Heart (tissue), 3 donors: ENCODE measurements around the gene NDUFC2.

DNA sequence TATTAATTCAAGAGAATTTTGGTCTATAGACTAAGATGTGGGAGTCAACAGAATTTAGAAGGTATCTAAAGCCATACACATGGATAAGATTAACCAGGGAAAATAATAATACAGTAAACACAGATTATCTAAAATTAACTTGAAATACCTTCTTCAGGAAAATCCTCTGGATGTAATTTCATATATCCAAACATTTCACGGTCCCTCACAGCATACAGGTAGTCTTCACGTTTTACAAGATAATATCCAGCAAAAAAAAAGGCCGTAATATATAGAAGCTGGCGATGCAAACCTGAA is 6.9 kb downstream of the NDUFC2 start:
- RAMPAGE, long total RNA, 2 experiments = no peak in any of the 2 experiments

DNA sequence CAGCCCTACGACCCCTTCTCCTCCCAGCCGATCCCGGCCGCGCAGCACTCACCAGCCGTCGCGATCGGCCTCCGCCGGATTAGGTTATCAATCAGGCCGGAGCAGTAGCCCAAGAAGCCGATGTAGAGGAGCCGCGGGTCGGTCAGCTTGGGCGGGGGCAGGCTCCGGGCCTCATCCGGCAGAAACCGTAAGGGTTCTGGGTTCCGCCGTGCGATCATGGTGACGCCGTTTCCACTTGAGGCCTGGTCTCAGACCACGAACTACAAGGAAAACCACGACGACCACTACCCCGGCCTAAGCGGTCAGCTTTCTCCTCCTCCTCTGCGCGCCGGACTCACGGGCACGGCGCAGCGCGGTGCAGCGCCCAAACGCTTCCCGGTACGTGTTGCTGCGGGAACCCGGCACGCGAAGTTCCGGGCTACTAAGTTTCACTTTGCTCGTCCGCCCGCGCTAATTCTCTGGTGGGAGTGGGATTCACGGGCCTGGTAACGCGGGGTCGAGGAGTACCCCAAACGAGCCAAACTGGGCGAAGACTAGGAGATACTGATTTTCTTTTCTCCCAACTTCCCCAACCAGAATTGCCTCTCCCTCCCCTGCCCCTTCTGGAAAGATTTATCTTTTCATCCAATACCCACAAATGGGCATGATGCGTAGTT is at the start of gene NDUFC2:
Gene NDUFC2 (minus strand): TSS at position 336 of the 656 bp plus-strand sequence.
- RAMPAGE, long total RNA, 2 experiments = start-site peak on the minus strand in 2 of 2 experiments, centred at positions 317 to 340 of the sequence, 773 to 14,539 reads per replicate

DNA sequence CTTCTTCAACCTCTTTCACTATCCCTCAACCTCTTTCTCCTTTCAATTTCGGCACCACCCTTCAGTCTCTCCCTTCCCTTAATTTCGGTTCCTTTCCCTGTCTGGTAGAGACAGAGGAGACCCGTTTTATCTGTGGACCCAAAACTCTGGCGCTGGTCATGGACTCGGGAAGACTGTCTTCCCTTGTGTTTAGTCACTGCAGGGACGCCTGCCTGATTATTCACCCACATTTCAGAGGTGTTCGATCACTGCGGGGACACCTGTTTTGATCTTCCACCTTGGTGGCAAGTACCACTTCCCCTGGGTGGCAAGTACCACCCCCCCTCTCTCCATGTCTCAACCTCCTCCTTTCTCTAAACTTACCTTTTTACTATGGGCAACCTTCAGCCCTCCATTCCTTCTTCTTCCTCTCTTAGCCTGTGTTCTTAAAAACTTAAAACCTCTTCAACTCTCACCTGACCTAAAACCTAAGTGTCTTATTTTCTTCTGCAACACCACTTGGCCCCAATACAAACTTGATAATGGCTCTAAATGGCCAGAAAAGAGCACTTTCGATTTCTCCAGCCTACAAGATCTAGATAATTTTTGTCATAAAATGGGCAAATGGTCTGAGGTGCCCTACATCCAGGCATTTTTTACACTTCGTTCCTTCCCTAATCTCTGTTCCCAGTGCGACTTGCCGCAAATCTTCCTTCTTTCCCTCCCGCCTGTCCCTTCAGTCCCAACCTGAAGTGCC is 2.0 kb upstream of the NDUFC2 start:
- RAMPAGE, long total RNA, 2 experiments = no peak in any of the 2 experiments

- RAMPAGE, long total RNA, 2 experiments = no peak in any of the 2 experiments
Measured at GRCh38 chr11:78283717-78284841, 95.4 kb downstream of the USP35 start.

- RAMPAGE, long total RNA, 2 experiments = no peak in any of the 2 experiments
Measured at GRCh38 chr11:78318142-78319337, 99.1 kb downstream of the GAB2 start.

GRCh38 chr11:78349928-78350978 is 67.4 kb downstream of the GAB2 start:
- RAMPAGE, long total RNA, 2 experiments = no peak in any of the 2 experiments

DNA sequence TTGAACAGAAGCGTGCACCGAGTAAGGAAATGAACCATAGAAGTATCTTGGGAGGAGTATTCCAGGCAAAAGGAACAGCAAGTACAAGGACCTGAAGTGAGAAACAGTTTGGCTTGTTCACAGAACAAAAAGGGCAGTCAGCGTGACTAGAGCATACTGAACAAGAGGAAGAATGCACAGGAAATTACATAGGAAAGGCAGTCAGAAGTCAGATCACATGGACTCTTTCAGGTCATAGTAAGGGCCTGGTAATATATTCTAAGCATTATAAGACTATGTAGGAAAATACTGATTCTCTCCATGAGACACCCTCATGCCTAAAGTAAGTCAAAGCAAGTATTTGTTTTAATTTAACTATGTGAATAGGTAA is 52.3 kb upstream of the GAB2 start:
- RAMPAGE, long total RNA, 2 experiments = no peak in any of the 2 experiments

DNA sequence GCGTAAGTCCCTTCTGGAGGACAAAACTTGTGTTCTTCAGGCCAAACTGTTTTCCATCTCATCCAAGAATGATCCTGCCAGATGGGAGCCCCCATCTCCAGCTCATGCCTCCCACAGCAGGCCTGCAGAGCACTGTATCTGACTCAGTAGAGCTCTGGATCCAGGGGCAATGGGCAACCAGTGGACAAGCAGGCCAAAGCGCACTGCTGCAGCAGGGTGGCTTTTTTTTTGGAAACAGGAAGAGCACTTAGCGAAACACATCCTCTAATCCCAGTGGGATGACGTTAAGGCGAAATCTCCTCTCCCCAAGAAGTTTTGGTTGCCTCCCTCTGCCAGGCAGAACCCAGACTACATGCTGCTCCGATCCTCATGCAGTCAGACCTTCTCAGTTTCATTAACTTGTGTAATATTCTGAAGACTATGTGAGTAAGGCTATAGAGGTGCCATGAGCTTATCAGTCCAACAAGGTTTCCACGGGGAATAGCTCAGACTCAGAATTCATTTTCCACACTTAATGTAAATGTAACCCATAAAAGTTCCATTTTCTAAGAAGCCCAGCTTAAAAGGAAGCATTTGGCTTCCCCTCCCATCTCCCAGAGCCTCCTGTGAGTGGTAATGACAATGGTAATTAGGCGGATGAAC is 81.3 kb upstream of the NARS2 start:
- RAMPAGE, long total RNA, 2 experiments = no peak in any of the 2 experiments

GRCh38 chr11:78833098-78833348 is 258.4 kb upstream of the NARS2 start:
- RAMPAGE, long total RNA, 2 experiments = no peak in any of the 2 experiments

DNA sequence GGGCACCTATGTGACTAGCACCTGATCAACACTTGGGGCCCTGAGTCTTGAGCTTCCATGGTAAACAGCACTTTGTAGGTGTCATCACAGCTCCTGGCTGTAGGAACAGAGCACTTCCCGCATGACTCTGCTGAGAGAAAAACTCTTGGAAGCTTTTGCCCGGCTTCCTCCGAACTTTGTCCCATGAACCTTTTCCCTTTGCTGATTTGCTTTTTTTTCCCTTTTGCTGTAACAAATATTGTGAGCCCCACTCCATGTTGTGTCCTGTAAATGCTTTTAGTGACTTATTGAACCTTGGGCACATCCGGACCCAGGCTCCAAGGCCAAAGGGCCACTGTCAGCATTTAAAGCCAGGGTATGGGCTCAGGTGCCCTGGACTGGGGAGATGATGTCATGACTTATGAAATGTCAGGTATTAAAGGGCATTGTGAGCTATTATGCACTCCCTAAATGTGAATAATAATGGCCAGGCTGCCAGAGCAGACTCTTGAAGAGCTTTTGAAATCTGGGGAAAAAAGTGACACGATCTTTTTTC is 391.0 kb downstream of the TENM4 start:
- RAMPAGE, long total RNA, 2 experiments = no peak in any of the 2 experiments

DNA sequence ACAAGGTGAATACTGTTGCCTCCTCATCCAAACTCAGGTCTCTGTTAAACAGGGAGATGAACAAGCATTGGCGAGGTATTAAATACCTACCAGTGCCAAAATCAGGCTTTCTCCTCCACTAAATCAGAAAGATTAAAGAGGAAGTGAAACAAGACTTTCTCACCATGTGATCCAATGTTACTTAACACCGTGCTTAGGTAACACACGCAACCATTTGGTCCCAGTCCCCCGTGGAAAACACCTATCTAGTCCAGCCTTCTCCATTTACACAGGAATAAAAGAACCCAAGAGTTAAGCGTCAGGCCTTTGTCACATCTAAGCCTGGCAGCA is 34.5 kb downstream of the TENM4 start:
- RAMPAGE, long total RNA, 2 experiments = no peak in any of the 2 experiments

- RAMPAGE, long total RNA, 2 experiments = no peak in any of the 2 experiments
Measured at GRCh38 chr11:79548383-79548666, 107.5 kb upstream of the TENM4 start.

GRCh38 chr11:82924059-82924447 is 22.5 kb downstream of the DDIAS start:
- RAMPAGE, long total RNA, 2 experiments = no peak in any of the 2 experiments

DNA sequence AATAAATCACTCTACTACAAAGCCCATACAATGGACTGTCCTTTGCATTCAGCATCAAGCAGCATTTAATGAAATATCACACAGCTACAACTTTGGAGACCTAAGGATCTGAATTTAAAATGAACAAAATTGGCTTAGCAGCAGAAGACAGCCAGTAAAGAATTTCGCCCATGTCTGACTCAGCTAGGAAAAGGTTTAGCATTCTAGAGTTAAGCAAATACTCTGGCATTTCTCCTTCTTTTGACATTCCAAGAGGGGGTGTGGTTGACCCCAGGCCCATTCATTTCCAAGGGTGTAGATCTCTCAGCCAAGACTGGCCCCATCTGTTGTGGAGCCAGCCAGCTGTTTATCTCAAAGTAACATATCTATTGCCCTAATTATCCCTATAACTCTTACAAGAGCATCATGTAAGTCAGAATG is 1.4 kb downstream of the RAB30 start:
- RAMPAGE, long total RNA, 2 experiments = no peak in any of the 2 experiments

DNA sequence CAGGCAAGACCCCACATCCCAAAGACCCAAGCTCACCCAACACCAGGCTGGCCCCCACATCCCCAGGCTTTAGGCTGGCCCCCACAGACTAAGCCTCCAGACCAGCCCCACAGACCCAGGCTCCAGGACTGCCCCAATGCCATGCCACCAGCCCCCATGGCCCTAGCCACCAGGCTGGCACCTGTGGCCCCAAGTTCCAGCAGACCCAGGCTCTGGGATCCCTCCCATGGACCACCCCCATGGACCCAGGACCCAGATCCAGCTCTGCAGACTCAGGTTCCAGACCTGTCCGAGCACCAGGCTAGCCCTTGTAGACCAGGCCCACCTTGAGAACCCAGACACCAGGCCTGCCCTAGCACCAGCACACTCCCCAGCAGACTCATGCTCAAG is 28.2 kb upstream of the PCF11 start:
- RAMPAGE, long total RNA, 2 experiments = no peak in any of the 2 experiments

- RAMPAGE, long total RNA, 2 experiments = no peak in any of the 2 experiments
Measured at GRCh38 chr11:83284865-83285150, 1.4 kb downstream of the CCDC90B start.

- RAMPAGE, long total RNA, 2 experiments = start-site peak on the minus strand in 2 of 2 experiments, at chr11:83285940-83286000 at its widest, 1,144 to 1,650 reads per replicate
Measured at GRCh38 chr11:83285151-83286234, 674 bp downstream of the CCDC90B start.

DNA sequence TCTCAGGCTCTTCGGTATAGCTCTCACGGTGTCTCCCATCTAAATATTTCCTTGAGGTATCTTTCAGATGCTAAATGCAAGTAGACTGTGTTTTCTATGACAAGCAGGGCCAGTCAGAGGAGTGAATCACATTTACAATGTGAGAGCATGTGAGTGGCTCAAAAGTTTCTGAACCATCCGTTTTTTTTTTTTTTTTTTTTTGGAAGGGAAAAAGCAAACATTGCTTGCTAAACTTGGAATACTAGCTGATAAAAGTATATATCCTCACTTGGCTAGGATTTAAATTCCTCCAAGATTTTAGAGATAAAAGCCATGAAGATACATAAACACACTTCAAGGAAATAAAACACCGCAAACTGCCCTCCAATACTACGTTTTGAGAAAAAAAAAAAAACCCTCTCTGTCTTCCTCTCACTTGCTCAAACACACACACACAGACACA is 224.5 kb upstream of the CCDC90B start:
- RAMPAGE, long total RNA, 2 experiments = no peak in any of the 2 experiments

DNA sequence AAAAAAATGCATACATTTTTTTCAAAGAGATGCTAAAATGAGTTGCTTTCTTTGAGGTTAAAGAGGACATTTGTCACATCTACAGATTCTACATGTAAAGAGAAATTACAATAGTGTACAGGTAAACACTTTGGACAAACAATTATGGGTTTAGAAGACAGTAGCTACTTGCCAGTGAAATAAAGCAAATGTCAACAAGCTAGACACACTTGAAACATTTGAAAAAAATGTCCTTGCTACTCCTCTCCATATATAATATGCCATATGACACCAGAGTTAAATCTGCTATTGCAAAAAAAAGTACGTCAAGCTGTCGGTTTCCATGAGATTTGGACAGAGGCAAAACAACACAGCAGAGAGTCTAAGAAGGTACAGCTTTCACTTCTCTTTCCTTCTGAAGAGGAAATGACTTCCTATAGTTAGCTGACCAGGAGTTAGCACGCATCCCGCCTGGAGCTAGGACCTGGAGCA is 394.8 kb upstream of the CCDC90B start:
- RAMPAGE, long total RNA, 2 experiments = no peak in any of the 2 experiments

DNA sequence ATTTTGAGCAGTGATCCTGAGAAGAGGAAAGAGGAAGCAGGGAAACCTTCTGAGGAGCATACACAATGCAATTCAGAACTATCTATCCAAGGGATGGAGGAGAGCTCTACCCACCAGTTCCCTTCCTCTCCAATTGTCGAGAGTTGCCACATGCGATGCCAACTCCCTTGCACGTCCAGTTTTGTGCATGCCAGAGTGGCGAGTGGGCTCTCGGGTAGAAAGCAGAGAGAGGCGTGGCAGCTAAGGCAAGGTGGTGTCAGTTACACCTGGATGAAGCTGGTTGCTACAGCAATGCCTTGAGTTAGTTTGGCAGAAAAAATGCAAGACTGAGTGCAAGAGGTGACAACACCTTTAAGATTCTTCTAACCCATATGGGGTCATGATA is 420.4 kb upstream of the CCDC90B start:
- RAMPAGE, long total RNA, 2 experiments = no peak in any of the 2 experiments